Tibial nerve (tissue), 3 donors: ENCODE measurements around the gene SPDYA.

GRCh38 chr2:28413819-28414580 is 21.3 kb downstream of the FOSL2 start:
- PRO-cap, result no peak
- RAMPAGE, long total RNA, 3 experiments, result no peak in any of the 3 experiments

DNA sequence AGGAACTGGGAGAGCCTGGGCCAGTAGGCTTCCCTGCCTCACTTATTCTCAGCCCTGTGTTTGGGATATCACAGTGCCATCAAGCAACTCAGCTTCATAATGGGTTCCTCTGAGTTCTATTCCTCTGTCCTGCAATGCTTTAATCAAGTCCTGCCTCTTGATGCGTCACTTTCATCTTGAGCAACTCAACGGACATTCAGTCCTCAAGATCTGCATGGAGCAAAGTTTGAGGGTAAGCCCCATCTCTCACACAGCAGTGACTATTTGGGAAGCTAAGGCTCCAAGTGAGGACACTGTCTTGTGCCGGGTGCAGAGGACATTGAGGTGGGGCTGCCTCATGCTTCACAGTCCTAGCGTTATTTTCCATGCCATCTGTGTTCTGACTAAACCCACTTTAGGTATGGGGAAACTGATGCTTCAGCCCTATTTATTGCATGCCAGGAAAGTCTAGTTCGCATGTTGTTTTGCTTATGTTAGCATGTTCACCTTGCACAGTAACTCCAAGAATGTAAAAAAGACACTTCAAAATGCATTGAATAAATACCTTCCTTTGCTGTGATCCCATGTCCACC is 50.8 kb upstream of the PLB1 start:
- PRO-cap, result no peak
- RAMPAGE, long total RNA, 3 experiments, result no peak in any of the 3 experiments

DNA sequence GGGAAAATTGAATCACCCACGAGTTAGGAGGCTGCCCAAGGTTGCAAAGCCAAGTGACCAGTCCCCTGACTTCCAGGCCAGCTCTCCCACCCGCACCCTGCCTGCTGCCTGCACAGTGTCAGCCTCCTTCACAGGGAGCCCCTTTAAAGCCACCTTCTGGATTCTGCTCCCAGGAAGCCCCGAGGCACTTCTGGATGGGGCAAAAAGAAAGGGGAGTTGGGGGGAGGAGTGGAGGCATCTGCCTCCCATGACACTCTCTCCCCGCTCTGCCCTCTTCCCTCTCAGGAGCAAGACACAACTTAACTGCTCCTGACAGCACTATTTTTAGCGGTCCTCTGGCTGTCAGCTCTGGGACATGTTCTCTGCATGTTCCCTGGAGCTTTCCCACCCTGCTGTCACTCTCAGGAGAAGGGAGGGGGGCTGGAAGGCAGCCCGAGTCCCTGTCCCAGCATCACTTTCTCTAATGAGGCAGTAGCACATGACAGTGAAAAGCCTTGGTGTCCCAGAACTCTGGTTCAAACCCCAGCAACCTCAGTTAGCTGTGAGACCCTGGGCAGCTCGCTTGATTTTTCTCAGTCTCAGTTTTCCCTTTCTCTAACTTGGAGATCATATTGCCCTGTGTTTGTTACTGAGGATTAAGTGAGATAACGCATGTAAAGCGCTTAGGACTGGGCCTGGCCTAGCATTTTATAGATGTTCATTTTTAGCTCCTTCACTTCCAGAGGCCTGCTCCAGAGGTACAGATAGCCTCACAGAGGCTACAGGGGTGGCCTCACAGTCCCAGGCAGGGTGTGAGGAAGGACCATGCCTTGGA is 32.4 kb downstream of the PLB1 start:
- PRO-cap, result no peak
- RAMPAGE, long total RNA, 3 experiments, result no peak in any of the 3 experiments

DNA sequence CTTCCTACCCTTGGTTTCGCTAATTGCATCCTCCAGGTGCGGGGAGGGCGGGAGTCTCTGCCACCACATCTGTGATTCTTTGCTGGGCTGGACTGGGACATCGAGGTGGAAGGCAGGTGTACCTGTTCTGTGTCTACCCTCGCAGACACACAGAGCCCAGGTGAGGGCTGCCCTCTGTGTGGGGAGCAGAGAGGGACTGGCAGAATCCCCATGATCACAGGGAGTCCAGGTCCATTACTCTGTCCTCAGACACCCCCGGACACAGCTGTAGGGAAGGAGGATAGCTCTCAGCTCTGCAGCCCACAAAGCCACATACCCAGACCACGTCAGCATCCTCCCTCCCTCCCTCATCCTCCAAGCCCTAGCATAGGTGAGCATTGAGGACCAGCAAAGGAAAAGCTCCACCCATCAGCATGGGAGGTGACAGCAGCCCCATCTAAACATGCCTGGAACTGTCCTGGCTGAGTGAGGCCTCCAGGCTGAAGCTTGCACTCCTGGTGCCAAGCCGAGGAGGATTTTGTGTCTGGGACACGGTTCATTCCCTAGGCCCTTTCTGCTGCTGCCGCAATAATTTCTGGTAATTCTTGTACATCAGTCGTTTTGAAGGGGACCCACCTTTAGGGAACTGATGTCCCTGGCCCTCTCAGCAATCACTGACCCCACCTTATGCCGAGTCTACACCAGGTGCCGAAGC is 49.9 kb downstream of the PLB1 start:
- PRO-cap, result no peak
- RAMPAGE, long total RNA, 3 experiments, result no peak in any of the 3 experiments

DNA sequence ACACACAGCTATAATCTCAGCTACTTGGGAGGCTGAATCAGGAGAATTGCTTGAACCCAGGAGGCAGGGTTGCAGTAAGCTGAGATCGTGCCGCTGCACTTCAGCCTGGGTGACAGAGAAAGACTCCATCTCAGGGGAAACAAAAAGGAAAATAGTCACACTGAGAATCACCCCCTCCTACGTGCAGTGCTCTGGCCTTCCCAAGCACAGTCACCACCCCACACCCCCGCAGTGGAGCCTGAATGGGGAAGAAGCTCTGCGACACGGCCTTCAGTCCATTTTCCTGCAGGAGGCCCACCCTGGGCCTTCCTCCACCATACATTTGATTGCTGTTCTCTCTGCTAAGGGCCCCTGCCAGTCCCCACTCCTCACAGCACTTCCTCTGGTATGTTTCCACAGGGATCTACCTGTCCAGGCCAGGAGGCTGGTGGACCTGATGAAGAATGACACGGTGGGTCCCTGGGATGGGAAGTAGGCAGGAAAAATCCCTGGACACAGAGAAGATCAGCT is 81.9 kb downstream of the PLB1 start:
- PRO-cap, result no peak
- RAMPAGE, long total RNA, 3 experiments, result no peak in any of the 3 experiments

GRCh38 chr2:28624677-28625824 is 126.6 kb upstream of the PPP1CB start:
- PRO-cap, result bidirectional peak, plus-strand start at chr2:28625460, minus-strand start at chr2:28625317
- RAMPAGE, long total RNA, 3 experiments, result no peak in any of the 3 experiments

GRCh38 chr2:28627658-28628379 is 123.8 kb upstream of the PPP1CB start:
- PRO-cap, result no peak
- RAMPAGE, long total RNA, 3 experiments, result no peak in any of the 3 experiments

DNA sequence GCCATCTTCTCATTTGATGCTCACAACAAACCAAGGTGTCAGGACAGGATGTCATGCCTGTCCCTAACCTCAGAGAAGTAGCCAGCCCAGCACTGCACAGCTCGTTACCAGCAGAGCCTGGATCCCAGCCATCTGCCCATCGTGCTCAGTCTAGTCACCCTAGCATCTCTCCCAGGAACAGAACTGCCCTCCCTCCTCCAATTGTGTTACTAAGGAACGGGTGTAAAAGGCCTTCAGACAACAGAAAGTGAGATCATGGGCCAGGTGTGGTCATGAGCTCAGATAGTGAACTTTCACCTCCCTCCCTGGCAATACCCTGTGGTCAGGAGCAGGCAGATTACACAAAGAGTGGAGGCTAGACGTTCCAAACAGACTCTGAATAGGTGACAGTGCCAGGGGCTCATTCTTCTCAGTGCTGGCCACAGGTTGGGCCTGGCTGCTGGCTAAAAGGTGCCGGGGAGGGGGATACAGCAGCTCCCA is 111.8 kb upstream of the PPP1CB start:
- PRO-cap, result no peak
- RAMPAGE, long total RNA, 3 experiments, result no peak in any of the 3 experiments

DNA sequence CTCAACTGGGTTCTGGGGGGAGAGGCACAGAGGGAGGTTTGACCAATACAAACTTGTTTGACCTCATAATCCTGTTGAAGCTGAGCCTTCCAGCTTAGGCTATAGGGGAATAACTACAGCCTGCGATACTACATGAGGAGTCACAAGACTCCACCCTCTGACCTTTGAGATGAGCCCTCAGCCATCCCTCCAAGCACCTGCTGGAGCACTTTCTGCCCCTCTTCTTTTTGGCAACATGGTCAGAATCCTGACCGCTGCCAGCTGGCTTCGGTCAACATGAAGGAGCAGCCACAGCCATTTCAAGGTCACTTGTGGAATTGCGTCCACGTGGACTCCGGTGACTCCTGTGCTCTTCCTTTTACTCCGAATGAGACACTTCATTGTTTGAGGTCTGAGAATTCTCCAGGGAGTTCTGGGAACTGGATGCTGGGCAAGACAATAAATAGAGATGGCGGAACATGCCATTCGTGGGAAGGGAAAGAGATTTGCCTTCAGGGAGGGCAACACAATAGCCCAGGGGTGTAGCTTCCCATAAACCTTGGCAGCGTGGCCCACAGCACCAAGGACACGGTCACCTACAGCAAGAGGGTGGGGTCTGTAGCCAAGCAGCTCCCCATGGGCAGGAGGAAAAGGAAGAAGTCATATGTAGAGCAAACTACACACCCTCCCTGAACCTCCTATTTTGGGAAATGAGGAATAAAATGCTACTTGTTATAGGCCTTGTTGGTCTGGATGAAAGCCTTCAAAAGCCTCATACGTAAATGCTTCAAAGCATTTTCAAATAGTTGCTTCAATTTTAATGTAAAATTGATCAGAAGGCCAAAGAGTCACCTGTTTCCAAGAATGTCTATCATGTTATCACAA is 73.3 kb upstream of the PPP1CB start:
- PRO-cap, result no peak
- RAMPAGE, long total RNA, 3 experiments, result no peak in any of the 3 experiments

DNA sequence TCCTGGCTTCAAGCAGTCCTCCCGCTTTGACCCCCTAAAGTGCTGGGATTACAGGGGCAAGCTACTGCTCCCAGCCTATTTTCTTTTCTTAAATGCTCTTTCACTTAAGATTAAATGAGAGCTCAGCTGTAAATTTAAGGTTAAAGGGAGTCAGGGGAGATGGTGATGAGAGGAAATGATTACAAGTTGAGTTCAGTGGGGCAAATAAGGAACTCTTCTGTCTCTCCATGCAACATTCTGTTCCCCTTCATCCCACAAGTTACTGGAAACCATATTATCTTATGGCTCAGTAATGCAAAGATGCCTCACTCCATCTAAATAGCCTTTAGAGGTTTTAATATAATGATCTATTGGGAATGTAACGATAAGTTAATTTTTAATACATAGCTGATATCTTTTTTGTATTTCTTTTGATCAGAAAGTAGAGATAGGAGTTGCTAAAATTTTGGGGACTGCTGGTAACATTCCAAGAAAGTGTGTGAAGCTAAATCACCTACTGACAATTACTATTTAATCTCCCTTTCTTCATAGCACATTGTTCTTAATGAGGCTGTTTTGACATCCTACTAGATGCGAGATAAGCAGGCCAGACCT is 24.1 kb downstream of the PPP1CB start:
- PRO-cap, result no peak
- RAMPAGE, long total RNA, 3 experiments, result no peak in any of the 3 experiments

DNA sequence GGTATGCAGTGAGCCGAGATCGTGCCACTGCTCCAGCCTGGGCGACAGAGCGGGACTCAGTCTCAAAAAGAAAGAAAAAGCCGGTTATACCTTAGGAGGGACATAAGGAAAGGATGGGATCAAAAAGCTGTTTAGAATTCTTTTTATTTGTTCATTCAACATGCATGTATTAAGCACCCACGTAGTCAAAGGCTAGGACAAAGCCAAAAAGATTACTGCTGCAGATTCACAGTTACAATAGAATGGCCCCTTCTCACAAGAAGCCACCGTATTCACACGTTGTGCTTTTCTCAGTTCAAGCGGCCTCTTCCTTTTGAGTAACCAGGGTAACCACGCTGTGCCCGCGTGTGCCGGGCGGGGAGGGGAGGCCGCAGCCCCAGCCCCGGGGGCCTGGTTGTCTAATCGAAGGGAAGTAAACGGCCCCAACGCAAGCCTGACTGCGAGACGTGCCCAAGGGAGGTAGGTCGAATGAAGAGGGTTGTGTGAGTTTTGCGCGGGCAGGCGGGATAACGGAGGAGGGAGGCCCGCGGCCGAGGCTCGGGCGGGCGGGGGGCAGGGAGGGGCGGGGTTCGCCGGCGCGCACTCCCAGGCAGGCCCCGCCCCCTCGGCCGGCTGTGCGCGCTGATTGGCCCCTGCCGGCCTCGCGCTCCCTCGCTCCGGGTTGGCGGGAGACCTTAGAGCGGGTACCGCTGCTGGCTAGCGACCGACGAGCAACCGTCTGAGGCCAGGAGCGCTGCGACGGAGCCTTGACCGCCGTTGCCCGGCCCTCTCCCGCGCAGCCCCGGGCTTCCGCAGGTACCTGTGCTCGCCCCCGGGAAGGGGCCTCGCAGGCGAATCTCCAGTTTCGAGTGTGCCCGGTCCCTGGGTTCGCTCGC is at the start of gene SPDYA:
Gene SPDYA, plus strand, starts transcription at position 682 of the 875 bp plus-strand sequence.
- PRO-cap, result no peak
- RAMPAGE, long total RNA, 3 experiments, result no peak in any of the 3 experiments

GRCh38 chr2:28908670-28908961 is 14.1 kb downstream of the WDR43 start:
- PRO-cap, result no peak
- RAMPAGE, long total RNA, 3 experiments, result no peak in any of the 3 experiments

DNA sequence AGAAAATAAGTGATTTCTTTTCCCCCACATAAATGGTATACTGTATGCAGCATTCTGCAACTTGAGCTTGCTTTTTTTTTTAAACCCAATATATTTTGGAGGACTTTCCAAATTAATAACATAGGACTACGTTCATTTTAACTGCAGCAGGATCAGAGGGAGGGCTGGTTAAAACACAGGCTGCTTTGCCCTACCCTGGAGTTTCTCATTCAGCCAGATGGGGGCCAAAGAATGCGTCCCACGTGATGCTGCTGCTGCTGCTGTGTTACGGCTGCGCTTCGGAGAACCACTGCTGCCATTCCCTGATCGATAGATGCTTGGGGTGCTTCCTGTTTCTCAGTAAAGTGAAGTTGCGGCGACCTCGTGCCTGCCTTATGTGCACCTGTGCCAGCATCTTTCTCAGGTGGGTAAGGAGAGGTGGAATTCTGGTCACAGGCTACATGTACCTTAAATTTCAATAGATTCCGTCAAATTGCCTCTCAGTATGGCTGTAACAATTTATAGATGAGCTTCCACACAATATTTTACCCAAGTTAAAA is 24.7 kb upstream of the TOGARAM2 start:
- PRO-cap, result no peak
- RAMPAGE, long total RNA, 3 experiments, result no peak in any of the 3 experiments

DNA sequence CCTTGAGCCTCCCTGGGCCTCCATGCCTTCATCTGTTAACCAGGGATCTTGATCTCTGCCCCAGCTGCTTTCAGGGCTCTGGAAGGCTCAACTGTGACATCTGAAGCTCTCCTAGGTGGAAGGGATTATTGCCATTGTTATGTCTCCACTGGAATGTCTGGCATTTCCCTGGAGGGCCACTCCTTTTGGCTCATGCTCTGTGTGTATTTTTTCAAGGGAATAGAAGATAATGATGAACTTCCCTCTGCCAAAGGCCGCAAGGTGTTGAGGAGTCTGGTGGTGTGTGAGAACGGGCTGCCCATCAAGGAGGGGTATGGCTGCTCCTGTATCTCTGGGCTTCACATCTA is 41.1 kb downstream of the PCARE start:
- PRO-cap, result no peak
- RAMPAGE, long total RNA, 3 experiments, result no peak in any of the 3 experiments

GRCh38 chr2:29131463-29132037 is 16.3 kb downstream of the CLIP4 start:
- PRO-cap, result no peak
- RAMPAGE, long total RNA, 3 experiments, result no peak in any of the 3 experiments

- PRO-cap, result no peak
- RAMPAGE, long total RNA, 3 experiments, result no peak in any of the 3 experiments
Observed at GRCh38 chr2:29475311-29475815, 360.1 kb downstream of the CLIP4 start.

DNA sequence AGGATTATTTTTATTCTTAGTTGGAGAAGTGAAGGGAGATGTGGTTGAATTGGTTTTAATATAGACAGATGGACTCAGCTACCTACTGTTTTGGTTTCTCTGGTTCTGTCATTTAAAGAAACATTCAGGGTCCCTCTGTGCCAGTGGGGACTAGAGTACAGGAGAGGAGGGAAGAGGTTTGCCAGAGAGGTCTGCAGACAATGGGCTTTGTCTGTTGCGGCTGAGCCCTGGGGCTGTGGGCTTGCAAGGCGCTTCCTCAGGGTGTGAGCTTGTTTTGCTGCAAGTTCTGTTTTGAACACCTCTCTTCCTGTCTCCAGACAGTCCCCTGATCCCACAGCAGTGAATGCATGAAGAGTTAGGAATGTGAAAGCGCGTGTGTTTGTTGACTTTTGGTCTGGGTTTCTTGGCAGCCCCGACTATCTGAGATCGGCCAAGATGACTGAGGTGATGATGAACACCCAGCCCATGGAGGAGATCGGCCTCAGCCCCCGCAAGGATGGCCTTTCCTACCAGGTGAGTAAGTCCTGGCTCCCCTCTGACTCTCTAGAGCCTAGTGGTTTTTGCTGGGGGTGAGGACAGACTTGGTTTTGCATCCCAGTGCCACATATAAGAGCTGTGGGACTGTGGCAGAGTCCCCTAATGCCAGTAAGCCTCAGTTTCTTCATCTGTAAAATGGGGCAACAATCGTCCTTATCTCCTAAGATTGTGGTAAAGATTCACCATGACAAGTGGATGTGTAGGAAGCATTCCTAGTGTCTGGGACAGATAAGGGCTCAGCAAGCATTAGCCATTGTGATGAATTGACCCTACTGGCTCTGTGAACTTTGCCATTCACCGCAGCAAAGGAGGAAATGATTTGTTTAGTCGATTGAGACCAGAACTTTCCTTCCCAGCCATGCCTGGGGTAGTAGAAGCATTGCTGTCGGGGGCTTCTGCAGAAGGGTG is 2.9 kb downstream of the LBH start:
- PRO-cap, result unidirectional peak, minus-strand start at position 489 of the sequence
- RAMPAGE, long total RNA, 3 experiments, result no peak in any of the 3 experiments

GRCh38 chr2:30300313-30300705 is 69.0 kb downstream of the LBH start:
- PRO-cap, result no peak
- RAMPAGE, long total RNA, 3 experiments, result no peak in any of the 3 experiments

GRCh38 chr2:30417157-30417855 is 29.7 kb upstream of the LCLAT1 start:
- PRO-cap, result no peak
- RAMPAGE, long total RNA, 3 experiments, result no peak in any of the 3 experiments

DNA sequence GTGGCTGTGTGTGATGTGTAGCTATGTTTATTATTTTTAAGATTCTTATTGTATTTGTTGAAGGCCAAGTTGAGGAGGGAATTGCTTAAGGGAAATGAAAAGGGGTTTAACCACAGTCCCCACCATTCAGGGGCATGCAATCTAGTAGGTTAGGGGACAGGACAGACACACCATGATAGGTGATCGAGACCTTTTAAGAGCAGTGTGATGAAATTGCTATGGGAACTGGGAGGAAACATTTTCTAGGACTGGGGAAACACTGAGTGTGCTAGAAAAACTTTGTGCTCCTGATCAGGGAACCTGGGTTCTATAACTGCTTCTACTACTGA is 535 bp upstream of the LCLAT1 start:
- PRO-cap, result no peak
- RAMPAGE, long total RNA, 3 experiments, result no peak in any of the 3 experiments